ENCODE measurements around a stretch of chr7.

DNA sequence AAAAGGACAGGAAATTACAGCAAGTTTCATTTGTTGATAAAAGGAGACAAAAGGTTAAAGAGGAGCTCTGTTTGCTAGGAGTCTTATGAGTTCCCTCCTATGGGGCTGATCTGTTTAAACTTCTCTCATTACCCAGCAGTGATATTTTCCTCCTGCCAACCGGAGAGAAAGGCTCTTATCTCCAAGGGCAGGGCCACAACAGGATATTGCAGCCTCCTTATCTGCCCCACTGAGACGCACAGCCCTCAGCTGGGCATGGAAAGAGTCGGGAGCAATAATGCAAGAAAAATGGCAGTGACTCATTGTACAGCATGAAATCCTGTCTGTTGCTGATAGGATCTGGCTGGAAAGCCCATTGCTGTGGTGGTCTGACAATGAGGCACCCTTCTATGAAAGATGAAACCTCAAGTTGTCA lies 46.8 kb upstream of the FIGNL1 start:
- RRBS: no CpG with 5 or more reads among the region's 3 CpGs

- RRBS: no CpG with 5 or more reads among the region's 9 CpGs
Observed at GRCh38 chr7:50502163-50502760, 52.1 kb upstream of the FIGNL1 start.

GRCh38 chr7:50641027-50642385 lies 76.3 kb upstream of the DDC start:
- RRBS: no CpG with 5 or more reads among the region's 25 CpGs

- RRBS: no CpG with 5 or more reads among the region's 10 CpGs
Observed at GRCh38 chr7:50653086-50653483, 87.9 kb upstream of the DDC start.

- RRBS: no CpG with 5 or more reads among the region's 12 CpGs
Observed at GRCh38 chr7:50653844-50654688, 88.9 kb upstream of the DDC start.

DNA sequence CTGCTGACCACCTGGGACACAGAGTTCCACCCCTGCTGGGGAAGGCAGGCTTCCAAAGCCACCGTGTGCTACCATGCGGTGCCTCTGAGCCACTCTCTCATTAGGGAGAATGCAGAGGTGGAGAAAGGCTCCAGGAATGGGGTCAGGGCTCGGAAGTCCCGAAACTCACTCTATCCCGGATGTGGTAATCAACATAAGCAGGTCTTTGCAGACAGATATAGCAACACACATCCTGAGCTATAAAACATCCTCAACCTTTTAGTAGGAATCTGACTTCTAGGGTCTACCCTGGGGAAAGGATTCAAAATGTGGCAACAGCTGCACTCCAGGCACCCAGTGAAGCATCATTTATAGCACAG lies 91.4 kb upstream of the DDC start:
- RRBS: no CpG with 5 or more reads among the region's 5 CpGs

DNA sequence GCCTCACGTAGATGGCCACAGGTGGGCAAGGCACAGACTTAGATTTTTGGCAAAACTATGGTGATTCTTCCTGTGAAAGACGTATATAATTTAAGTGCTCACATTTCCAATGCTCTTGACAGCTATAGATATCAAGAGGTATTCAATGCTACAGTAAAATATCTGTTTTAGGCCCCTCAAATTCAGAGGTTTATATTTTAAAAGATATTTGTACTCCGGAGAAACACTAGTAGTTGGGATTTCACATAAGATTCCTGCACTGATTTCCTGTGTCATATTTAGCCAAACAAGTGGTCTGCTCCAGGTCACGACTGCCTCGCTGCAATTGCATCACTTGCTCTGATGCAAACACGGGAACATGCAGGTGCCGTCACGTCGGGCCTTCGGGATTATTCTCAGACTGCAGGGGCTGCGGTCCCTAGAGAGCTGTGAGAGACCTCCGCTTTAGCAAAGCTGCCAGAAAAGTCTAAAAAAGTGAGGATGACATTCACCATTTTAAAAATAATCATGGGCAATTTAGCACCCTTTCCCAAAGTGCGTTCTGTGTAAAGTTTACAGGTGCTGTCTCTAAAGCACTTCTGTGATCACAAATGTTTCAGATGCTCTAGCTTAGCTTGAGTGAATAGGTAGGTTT lies 93.4 kb upstream of the DDC start:
- RRBS: no CpG with 5 or more reads among the region's 13 CpGs

DNA sequence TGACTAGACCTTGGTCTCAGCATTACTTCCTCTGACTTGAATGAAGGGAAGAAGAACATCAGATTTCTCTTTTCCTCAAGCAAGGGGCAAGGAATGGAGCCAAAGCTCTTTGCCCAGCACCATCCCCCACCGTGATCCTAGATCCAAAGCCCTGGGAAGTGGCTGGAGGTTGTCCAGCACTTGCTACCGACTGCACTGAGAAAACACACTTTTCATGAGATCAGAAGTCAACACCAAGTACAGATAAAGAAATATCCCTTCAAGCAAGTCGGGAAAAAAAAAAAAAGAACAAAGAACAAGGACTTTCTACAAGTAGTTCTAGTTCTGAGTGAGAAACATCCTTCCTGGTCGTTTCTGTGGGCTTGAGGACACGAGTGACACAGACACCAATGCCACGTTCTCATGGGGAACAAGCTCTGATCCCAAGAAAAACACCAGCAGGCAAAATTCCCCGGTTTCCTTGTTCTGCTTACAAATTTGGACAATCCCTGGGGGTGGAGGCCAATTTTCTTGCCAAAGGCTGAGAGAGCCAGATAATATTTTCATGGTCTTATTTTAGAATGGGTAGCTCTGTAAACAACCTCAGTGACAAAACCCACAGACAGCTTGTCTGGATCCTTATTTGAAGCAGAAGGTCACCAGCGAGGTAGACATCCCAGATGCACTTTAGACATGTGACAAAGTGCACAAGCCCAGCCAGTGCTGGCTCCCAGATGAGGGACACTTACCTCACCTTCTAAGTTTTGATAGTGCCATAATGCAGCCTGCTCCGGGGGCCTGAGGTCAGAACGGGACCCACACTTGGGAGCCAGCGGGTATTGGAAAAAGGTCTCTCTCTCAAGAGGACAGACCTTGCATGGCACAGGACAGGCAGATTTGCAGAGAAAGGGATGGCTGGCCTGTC lies 102.4 kb upstream of the DDC start:
- RRBS: no CpG with 5 or more reads among the region's 11 CpGs

- RRBS: no CpG with 5 or more reads among the region's 4 CpGs
Observed at GRCh38 chr7:50683951-50684410, 98.7 kb downstream of the GRB10 start.

GRCh38 chr7:50708220-50708683 lies 74.4 kb downstream of the GRB10 start:
- RRBS: no CpG with 5 or more reads among the region's 4 CpGs

DNA sequence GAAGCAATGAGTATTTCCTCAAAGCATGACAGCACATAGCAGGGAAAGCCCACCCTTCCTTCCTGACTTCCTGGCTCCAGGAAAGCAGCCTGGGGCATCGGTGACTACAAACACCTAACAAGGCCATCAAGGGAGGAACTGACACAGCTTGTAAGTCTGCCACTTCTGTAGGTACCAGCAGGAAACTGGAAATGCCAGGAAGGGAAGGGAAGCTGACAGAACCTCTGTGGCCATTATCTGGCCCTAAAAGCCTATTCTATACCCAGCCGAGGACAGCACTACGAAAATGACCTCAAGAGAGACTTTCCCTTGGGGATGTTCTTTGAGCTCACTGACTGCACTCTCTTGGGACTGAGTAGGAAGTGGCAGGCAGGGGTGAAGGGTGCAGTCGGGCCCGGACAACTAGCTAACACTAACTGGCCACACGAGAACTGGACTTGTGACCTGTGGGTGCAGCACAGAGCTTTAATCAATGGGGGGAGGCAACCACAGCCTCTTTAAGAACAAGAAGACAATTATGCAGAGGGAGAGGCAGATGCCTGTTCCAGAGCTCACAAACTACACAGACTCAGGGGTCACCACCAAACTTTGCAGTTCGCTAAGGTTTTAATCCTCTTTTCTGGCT lies 52.0 kb downstream of the GRB10 start:
- RRBS: no CpG with 5 or more reads among the region's 7 CpGs

DNA sequence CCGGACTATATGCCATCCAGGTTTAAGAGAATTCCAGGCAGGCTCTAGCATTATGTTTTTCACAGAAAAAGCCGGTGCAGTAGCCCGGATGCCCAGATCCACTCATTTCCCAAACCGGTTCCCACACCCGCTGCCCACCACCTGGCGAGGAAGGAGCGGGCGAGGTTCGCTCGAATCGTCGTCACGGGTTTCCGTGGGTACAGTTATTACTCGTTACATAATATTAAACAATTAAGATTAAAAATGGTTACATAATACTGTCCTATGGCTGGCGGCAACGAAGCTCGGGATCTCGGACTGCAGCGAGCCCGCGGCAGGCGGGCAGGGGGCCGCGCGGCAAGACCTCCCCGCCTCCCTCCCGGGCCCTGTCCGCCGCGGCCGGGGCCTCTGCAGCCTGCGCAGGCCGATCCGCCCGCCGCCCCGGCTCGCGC lies 740 bp downstream of the GRB10 start:
- RRBS: 18% methylated on average over 9 of the region's 40 CpGs

DNA sequence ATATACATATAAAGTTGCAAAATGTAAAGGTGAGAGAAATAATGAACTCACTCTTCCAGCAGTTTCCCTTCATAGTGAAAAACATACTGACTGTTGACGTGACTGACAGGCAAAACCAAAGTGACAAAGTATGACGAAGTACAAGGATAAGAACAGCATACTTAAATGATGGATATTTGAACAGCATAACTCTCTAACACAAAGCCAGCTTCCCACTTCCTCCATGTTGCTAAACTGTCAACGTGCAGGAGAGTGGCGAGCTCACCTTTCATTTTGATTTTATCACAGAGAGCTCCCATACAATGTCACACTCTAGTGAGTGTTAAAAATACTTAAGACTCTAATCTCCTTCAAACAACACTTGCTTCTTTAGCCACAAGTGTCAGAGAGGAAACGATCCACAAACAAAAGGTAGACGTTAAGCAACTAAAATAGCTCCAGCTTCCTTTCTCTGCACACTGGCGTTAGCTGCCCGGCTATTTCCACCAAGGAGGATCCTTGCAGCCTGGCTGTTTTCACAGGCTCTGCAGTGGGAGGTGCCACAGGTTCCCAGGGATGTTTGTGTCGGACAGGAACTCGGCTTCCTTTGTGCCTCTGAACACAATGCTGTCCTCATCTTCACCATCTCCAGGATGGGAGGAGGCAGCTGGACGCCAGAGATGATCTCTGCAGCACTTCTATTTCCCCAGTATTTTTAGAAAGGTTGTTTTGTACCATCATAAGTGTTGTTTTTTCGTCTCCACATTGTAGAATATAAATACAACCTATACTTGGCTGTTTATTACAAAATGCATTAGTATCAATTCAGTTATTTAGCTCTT lies 194.6 kb downstream of the COBL start:
- RRBS: no CpG with 5 or more reads among the region's 12 CpGs

DNA sequence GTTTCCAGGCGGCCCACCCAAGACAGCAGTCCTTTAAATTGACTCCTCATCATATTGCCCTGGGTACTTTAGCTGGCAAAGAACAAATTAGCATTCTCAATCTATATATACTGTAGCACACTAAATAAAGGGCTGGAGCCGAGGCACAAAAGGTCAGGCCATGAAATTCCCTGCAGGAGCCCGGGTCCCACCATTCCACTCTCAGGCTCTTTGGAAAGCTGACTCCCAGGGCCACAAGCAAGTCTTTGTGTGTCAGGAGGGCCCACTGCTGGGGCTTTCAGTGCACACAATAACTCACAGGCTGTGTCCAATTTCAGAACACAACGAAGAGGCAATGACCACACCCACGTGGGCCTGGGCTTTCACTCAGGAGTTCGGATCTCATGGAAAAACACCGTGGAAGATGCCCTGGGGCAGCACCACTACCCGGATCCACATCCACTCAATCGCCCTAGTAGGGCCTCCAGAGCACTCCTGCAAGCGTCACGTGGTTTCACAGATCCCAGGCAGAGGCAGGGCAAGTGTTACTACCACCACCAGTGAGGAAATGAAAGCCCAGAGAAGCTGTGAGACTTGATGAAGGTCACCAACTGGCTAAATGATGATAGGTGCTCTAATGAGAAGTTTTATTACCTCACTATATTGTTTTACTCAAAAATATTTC lies 60.3 kb downstream of the COBL start:
- RRBS: no CpG with 5 or more reads among the region's 11 CpGs

- RRBS: no CpG with 5 or more reads among the region's 12 CpGs
Observed at GRCh38 chr7:51973111-51973637, 656.6 kb upstream of the COBL start.

GRCh38 chr7:53237288-53238162 lies 202.1 kb downstream of the POM121L12 start:
- RRBS: no CpG with 5 or more reads among the region's 4 CpGs

- RRBS: no CpG with 5 or more reads among the region's 38 CpGs
Observed at GRCh38 chr7:54888205-54889136, 129.5 kb upstream of the SEC61G start.

DNA sequence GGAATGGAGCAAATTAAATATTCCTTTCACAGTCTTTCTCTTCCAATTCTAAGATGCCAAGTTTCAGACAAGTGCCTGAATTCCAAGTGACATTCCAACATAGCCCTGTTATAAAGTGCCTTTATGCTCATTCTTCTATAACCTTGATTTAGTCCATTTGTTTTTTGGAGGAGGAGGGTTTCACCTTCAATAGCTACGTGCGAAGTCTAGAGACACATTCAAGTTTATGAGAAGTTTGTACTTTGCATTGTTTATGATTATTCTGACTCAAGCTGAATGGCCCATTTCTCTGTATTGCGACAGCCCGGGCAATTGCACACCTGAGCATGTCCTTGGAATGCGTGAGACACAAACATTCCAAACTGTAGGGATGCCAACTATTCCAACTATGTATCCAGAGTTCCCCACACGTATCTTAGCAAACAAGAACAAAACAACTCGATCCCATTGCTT lies 51.6 kb upstream of the EGFR start:
- RRBS: no CpG with 5 or more reads among the region's 7 CpGs

GRCh38 chr7:55020148-55021172 lies 1.6 kb downstream of the EGFR start:
- RRBS: 4% methylated on average over 28 of the region's 46 CpGs

DNA sequence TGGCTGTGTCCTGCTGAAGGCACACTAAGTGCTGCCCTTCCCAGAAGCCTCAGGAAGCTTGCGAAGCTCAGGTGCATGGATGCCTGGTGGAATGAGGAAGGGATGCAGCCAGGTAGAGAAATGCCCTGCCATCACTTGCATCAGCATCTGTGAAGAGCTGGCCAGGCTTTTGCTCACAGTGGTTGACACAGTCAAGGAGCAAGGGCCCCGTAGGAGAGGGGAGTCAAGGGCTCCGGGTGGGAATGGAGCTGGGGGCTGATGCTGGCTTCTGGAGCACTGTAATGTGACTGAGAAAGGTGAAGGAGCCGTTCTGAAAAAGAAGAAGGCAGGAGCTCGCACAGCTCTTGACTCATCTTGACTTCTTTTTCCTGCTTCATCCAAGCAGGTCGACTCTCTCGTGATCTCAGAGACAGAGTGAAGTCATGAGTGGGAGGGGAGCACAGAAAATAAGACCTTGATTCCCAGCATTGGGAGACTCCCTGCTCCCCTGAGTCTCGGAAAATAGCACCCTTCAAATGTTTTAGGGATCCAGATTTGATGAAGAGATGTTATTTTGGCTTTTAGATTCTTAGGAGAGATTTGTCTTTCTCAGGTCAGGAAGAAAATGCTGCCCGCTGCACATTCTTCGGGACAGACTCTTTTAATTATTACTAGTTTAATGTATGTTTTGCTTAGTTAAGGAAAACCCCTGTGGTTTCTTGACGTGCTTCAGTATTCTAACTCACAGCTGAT lies 33.9 kb downstream of the EGFR start:
- RRBS: no CpG with 5 or more reads among the region's 11 CpGs

Data from amniotic epithelial cell (primary cell).